SP-49 (cell line): ENCODE measurements around a stretch of chr21.

DNA sequence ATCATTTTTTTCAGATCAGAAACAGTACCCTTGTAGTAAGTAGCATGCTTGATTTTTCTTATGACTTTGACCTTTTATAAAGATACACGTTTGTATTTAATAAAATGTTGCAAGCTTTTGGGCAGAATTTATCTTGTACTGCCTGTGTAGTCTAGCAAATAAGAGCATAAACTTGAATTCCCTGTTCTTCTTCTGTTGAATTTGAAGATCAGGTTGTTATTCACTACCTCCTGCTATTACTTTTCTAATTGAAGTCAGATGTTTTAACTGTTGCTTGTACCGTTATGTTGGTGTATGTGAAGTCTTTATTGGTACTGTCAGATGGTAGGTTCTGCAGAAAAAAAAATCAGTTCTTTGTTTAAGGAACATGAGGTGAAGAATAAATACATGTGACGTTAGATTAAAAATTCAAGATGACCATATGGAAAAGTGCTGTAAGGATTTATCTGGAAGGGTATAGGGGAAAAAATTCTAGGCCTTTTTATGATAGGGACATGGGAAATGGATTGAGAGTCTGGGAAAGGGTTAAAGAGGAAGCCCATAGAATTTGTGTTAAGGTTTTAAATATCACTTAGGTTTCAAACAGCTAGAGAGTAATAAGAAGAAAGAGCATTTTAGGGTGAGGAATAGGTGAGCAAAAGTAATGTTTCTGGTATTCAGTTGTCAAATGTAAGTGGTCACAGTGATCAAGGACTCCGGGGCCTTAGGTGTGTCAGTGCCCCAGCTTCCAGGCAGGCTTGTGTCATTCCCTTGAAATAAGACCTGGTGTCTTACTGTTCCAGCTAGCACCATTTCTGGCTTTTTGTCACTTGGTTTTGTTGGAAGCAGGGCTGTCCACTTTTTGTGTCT, 69.3 kb downstream of the DYRK1A start:
- PRO-cap = no peak

- PRO-cap = no peak
These were observed 155.2 kb downstream of the DYRK1A start for GRCh38 chr21:37521664-37522199.

GRCh38 chr21:37565210-37565670, 198.7 kb downstream of the DYRK1A start:
- PRO-cap = no peak

- PRO-cap = no peak
These were observed 257.4 kb downstream of the KCNJ6 start for GRCh38 chr21:37658605-37659587.

- PRO-cap = no peak
These were observed 88.3 kb downstream of the KCNJ6 start for GRCh38 chr21:37827890-37828424.

- PRO-cap = no peak
These were observed 50.2 kb downstream of the KCNJ6 start for GRCh38 chr21:37865898-37866702.

GRCh38 chr21:38303162-38303762, 46.5 kb downstream of the KCNJ15 start:
- PRO-cap = no peak

GRCh38 chr21:38343362-38344664, 87.0 kb downstream of the KCNJ15 start:
- PRO-cap = no peak

GRCh38 chr21:38488958-38489150, 9.4 kb downstream of the ERG start:
- PRO-cap = no peak

GRCh38 chr21:38496272-38496567, 2.1 kb downstream of the ERG start:
- PRO-cap = no peak

GRCh38 chr21:38503194-38504338, 5.3 kb upstream of the ERG start:
- PRO-cap = no peak

DNA sequence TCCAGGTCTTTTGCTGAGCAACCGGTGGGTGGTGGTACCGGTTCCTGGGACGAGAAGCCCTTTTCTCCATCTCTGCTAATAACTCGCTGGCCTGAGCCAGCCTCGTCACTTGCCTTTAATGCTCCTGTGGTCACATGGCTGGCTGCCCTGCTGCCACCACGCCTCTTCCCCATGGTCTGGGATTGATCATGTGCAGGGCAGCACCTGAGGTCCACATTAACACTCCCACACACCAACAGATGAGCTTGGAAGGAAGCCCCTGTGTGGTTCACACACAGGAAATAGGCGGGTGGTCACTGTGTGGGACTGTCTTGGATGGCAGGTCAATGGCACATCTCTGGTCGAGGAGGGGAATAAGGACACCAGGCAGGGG, 10.2 kb upstream of the ETS2 start:
- PRO-cap = no peak

- PRO-cap = no peak
These were observed 7.3 kb upstream of the ETS2 start for GRCh38 chr21:38798385-38798894.

- PRO-cap = no peak
These were observed 16.2 kb downstream of the ETS2 start for GRCh38 chr21:38821912-38822371.

DNA sequence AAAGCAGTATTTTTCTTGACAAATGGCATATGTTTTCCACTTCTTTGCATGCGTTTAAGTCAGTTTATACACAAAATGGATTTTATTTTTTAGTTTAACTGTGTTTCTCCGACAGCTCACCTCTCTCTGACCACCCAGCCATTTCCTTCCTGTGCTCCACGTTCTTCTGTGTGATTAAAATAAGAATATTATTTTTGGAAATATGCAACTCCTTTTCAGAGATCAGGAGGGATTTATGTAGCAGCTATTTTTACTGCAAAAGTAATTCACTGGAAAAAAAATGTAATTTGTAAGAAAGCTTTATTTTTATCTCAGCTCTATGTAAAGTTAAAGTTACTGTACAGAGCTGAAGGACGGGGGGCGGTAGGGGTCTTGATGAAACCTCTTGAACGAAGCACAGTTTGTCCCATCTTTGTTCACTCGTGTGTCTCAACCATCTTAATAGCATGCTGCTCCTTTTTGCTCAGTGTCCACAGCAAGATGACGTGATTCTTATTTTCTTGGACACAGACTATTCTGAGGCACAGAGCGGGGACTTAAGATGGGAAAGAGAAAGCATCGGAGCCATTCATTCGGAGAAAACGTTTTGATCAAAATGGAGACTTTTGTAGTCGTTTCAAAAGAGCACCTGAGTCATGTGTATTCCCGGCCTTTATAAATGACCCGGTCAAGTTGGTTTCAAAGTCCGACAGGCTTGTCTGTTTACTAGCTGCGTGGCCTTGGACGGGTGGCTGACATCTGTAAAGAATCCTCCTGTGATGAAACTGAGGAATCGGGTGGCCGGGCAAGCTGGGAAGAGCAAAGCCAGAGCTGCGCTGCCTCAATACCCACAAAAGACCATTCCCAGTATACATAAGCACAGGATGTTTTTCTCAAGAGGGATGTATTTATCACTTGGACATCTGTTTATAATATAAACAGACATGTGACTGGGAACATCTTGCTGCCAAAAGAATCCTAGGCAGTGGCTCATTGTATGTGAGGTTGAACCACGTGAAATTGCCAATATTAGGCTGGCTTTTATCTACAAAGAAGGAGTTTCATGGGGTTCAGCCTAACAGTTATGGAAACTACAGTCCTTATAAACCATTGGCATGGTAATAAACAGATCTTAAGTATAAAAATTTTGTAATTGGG, 18.4 kb downstream of the ETS2 start:
- PRO-cap = no peak

DNA sequence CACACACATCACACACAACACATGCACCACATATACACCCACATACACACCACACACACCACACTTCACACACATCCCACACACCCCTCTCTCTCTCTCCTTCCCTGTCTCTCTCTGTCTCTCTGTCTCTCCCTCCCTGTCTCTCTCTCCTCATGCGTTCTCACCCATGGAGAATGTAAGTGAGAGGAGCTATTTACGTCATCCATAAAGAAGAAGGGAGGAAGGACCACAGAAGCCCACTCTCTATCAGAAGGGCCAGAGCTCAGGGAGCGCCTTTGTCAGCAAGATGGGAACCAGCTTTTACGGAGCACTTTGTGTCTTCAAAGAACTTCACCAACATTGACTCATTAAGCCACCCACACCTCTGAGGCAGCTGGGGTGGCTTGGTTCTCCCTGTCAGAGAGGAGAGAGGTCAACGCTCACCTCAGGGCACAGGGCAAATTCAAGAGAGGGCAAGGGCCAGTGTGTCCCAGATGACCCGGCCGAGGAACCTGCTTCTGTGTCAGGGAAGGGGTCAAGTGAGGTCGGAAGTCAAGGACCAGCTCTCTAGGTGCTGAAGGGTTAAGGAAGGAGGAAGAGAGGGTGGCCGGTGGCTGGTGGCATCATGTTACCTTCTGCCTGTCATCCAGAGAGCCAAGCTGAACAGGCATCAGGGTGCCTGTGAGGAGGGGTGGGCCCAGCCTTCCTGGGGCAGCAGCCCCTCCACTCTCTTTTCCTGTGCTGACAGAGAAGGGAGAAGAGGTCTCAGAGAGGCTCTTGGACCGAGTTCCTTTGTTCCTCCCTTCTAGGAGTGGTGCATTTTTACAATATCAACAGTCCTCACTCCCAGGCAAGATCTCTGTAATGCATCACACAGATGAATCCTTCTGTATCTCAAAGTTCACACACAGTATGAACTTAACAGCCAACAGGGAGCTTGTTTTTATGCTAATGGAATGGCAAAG, 108.9 kb downstream of the ETS2 start:
- PRO-cap = no peak

- PRO-cap = no peak
These were observed 120.2 kb downstream of the ETS2 start for GRCh38 chr21:38925727-38926577.

DNA sequence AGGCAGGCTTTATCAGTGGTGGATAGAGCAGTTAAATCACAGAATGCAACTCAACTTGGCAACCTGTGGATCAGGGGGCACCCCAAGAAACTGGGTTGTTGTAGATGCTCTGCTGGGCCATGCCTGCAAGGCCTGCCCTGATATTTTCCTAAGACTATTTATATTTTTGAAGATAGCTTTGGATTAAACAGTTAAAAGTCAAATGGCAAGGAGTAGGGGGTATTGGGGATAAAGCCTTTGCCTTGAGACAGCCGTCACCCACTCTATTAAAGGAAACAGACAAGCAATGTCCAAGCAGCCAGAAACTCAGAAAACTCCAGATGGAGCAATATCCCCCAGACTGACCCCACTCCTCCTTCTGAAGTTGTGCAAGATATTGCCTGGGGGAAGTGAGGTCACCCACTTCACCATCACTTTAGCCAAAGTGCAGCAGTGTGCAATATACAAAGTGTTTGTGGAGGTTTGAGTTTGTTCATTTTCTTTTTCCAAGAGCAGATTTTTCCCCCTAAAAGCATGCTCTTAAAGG, 125.0 kb downstream of the ETS2 start:
- PRO-cap = no peak

GRCh38 chr21:38958813-38959788, 153.4 kb downstream of the ETS2 start:
- PRO-cap = no peak

- PRO-cap = no peak
These were observed 187.8 kb downstream of the ETS2 start for GRCh38 chr21:38993476-38993926.